Astrocyte (in vitro differentiated cells and primary cell): ENCODE data around the genes CTAGE9, TAAR8 and TAAR2.

GRCh38 chr6:128480099-128480781, 40.2 kb downstream of the PTPRK start:
- PRO-cap: no peak
- RRBS, 2 experiments: no CpG with 5 or more reads among the region's 5 CpGs

- PRO-cap: no peak
- RRBS, 2 experiments: no CpG with 5 or more reads among the region's 3 CpGs
These were observed 22.2 kb downstream of the PTPRK start for GRCh38 chr6:128498101-128498691.

DNA sequence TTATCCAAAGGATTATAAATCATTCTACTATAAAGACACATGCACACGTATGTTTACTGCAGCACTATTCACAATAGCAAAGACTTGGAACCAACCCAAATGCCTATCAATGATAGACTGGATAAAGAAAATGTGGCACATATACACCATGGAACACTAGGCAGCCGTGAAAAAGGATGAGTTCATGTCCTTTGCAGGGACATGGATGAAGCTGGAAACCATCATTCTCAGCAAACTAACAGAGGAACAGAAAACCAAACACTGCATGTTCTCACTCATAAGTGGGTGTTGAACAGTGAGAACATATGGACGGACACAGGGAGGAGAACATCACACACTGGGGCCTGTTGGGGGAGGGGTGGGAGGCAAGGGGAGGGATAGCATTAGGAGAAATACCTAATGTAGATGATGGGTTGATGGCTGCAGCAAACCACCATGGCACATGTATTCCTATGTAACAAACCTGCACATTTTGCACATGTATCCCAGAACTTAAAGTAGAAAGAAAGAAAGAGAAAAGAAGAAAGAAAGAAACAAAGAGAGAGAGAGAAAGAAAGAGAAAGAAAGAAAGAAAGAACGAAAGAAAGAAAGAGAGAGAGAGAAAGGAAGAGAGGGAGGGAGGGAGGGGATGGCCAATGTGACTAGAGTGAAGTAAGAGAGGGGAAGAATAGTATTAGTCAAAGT, 114.0 kb downstream of the LAMA2 start:
- PRO-cap: no peak
- RRBS, 2 experiments: no CpG with 5 or more reads among the region's 4 CpGs

DNA sequence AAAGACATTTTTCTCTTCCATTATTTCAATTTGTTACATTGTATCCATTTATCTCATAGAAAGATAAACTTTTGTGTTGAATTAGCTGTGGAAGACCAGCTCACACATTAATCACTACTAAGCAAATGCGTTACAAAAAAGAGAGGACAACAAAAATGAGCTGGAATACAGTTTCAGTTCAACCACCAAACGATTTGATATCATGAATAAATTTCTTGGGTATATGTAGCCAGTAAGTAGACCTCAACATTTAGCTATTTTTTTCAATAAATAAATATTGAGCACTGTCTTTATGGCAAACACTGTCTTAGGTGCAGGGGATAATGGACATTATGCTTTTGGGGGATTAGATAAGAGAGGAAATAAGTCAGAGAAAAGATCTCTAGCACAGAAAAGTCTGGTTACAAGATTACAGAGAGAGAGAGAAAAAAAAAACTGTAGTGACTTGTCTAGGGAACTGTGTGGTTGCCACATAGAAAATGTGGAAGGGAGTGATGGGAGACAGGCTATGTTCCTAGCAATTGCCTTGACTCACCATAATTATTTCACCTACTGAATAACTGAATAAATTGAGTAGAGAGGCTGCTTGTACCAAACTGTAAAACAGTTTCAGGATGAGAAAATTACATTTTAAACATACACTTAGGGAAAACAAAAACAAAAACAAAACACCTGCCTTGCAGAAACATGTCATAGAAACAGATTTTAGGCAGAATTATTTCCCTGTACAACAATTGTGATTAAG, 229.5 kb downstream of the LAMA2 start:
- PRO-cap: no peak
- RRBS, 2 experiments: no CpG with 5 or more reads among the region's 2 CpGs

DNA sequence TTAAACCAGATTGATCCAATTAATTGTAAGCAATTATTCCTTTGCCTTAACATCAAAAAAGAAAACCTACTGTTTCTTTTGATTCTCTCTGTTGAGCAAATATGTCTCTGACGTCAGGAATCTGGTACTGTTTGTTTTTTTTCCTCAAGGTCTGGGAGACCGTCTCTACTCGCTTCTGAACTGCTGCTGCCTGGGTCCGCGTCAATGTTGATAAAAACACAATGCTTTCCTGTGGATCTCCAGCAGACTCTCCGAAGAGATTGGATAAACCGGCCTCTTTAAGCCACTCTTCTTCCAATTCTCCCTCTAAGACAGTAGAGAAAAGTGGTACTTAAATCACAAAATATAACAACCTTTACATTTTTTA, 71.7 kb downstream of the ARHGAP18 start:
- PRO-cap: no peak
- RRBS, 2 experiments: no CpG with 5 or more reads among the region's 7 CpGs

- PRO-cap: no peak
- RRBS, 2 experiments: no CpG with 5 or more reads among the region's 7 CpGs
These were observed 65.1 kb upstream of the ARHGAP18 start for GRCh38 chr6:129775083-129775482.

- PRO-cap: no peak
- RRBS, 2 experiments: no CpG with 5 or more reads among the region's 4 CpGs
These were observed 90.3 kb downstream of the SAMD3 start for GRCh38 chr6:130132408-130132842.

DNA sequence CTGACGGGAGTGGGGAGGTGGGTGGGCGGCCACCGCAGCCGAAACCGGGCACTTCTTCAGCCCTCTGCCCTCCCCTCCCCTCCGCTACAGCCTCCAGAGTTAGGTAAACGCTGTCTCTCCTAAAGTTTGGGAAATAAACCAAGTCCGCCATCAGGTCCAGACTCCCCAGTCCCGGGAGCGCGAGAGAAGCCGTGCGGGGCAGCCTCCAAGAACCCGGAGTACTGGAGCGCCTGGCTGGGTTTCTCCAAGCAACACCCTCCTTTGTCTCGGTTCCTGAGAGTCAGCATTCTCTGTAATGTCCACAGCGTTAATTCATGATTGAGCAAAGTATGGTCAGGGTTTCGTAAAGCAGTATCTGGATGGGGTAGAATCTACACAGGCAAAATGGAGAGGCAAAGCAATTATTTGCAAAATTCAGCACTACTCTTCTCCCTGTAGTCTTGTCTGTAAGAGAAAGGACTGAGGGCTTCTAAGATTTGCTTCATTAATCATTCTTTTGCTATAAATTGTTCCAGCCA, 787 bp downstream of the TMEM200A start:
- PRO-cap: bidirectional peak, plus-strand start at position 251 of the sequence, minus-strand start at position 223 of the sequence
- RRBS, 2 experiments: 2% methylated on average over 10 to 11 of the region's 18 CpGs

- PRO-cap: no peak
- RRBS, 2 experiments: no CpG with 5 or more reads among the region's 2 CpGs
These were observed 20.3 kb downstream of the EPB41L2 start for GRCh38 chr6:131042765-131043027.

DNA sequence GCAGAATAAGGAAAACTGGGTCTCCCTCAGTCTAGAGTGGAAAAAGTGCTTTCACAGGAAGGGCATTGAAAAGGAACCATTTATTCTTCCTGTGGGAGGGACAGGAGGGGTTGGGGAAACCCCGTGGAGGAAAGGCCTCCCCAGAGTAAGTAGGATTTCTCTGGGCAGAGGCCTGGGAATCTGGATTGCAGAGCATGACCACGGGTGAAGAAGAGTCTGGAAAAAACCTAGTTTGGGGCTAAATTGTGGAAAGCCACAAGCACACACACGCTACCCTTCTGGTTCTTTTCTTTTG, 546 bp upstream of the EPB41L2 start:
- PRO-cap: no peak
- RRBS, 2 experiments: no CpG with 5 or more reads among the region's 3 CpGs

DNA sequence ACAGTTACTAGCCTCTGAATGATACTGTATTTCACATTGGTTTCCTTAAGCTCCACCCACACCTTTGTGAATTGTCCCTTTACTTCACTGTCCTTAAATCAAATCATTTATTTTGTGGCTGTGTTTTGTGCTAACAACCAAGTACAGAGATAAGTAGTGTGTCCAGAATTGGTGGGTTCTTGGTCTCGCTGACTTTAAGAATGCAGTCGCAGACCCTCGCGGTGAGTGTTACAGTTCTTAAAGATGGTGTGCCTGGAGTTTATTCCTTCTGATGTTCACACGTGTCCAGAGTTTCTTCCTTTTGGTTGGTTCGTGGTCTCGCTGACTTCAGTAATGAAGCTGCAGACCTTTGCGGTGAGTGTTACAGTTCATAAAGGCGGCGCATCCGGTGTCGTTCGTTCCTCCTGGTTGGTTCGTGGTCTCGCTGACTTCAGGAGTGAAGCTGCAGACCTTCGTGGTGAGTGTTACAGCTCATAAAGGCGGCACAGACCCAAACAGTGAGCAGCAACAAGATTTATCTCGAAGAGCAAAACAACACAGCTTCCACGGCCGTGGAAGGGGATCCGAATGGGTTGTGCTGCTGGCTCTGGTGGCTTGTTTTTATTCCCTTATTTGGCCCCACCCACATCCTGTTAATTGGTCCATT, 48.4 kb upstream of the ARG1 start:
- PRO-cap: no peak
- RRBS, 2 experiments: no CpG with 5 or more reads among the region's 21 CpGs

GRCh38 chr6:131710823-131711300, at the start of gene CTAGE9:
TSS of gene CTAGE9 (minus strand) at chr6:131711017.
- PRO-cap: no peak
- RRBS, 2 experiments: no CpG with 5 or more reads among the region's 20 CpGs

- PRO-cap: no peak
- RRBS, 2 experiments: no CpG with 5 or more reads among the region's 3 CpGs
These were observed 36.5 kb downstream of the ENPP1 start for GRCh38 chr6:131844144-131844843.

- PRO-cap: no peak
- RRBS, 2 experiments: no CpG with 5 or more reads among the region's 2 CpGs
These were observed 3.1 kb downstream of the CCN2 start for GRCh38 chr6:131948084-131948494.

GRCh38 chr6:131949892-131950750, 1.1 kb downstream of the CCN2 start:
- PRO-cap: no peak
- RRBS, 2 experiments: no CpG with 5 or more reads among the region's 41 CpGs

GRCh38 chr6:132130231-132131327, 179.4 kb upstream of the CCN2 start:
- PRO-cap: no peak
- RRBS, 2 experiments: no CpG with 5 or more reads among the region's 13 CpGs

GRCh38 chr6:132511832-132512208, 1.1 kb downstream of the STX7 start:
- PRO-cap: no peak
- RRBS, 2 experiments: no CpG with 5 or more reads among the region's 2 CpGs

- PRO-cap: no peak
- RRBS, 2 experiments: no CpG with 5 or more reads among the region's 6 CpGs
These were observed at the start of gene TAAR8 for GRCh38 chr6:132552294-132552843. TSS of gene TAAR8 (plus strand) at chr6:132552672.

- PRO-cap: no peak
- RRBS, 2 experiments: no CpG with 5 or more reads among the region's 6 CpGs
These were observed at the start of gene TAAR2 for GRCh38 chr6:132624122-132624517. TSS of gene TAAR2 (minus strand) at chr6:132624275.

DNA sequence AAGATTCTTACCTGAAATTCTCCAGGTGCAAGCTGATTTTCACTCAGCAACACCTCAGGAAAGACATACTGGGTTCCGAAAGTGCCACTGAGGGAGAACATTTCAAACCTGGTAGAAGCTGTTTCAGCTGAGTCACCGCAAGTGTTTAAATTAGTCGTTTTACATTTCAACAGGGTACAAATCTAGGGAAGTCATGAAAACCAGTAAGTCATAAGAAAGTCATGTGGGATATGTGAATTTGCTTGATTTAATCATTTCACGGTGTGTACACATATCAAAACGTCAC, 25.3 kb upstream of the TAAR1 start:
- PRO-cap: no peak
- RRBS, 2 experiments: no CpG with 5 or more reads among the region's 5 CpGs